Sigmoid colon (tissue), 4 donors: ENCODE measurements around a stretch of chr15.

- PRO-cap, result no peak
- RAMPAGE, long total RNA, 4 experiments, result no peak in any of the 4 experiments
Observed at GRCh38 chr15:52642565-52643332, 36.4 kb downstream of the ATOSA start.

DNA sequence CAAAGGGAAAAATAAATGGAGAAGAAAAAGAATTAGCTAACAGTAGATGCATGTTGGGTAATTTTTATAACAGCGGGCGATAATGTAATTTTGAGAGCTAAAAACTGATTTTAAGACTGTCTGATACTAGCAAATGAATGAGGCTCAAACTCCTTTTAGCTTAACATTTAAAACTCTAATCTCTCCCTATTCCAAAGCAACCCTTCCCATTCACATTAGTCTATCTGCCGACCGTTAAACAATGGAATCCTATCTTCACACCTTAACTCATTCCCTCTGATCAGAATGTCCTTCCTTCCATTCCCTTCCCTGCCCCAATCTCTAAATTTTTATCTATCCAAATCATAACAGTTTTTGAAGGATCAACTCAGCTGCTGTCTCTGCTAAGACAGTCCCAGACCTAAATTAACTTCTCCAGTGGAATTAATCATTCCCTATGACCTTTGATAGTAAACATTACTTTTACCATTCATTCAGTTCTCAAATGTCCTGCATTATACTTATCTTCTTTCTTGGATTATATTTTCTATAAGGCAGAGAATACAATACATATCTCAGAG, 16.2 kb downstream of the ATOSA start:
- PRO-cap, result no peak
- RAMPAGE, long total RNA, 4 experiments, result no peak in any of the 4 experiments

DNA sequence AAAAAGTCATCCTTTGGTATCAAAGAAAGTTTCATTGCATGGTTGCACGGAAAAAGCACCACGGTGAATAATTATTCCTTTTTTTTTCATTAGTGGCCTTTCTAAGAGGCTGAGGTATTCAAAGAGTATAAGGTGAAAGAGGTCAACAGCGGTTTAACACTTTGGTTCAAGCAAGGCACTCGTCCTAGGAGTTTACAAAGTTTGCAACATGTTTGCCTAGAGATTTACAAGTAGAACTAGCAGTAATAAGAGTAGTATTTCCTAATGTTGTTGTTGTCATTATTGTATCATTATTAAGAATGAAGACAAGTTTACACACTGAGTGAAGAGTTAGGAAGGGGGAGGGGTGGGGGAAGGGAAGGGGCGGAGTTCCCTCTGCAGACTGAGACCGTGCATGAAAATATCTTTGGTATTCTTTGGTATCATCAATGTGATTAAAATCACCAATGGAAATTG, 37.2 kb downstream of the ONECUT1 start:
- PRO-cap, result no peak
- RAMPAGE, long total RNA, 4 experiments, result no peak in any of the 4 experiments

DNA sequence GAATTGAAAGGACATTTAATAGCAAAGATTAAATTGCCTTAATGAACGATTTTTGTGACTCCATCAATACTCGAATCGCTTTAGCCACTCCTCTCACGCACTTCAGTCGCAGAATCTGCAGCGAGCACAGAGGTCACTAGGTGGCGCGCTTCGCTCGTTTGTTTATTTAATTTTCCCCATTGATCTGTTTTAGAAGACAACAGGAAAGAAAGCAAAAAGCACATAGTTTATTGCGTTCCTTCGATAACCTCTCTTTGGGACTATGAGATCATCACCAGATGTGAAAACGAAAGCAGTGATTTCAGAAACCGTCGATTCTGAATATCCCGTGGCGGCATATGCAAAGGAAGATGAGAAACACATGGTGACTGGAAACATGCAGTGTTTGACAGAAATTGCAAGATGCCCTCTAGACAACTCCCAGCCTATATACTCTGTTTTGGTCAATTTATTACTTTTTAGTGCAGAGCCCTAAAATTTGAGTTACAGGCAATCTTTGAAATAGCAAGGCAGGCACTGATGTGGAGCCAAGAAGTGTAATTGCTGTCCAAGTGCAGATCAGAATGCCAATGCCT, 9.5 kb downstream of the ONECUT1 start:
- PRO-cap, result no peak
- RAMPAGE, long total RNA, 4 experiments, result no peak in any of the 4 experiments

GRCh38 chr15:52783037-52783323, 7.2 kb downstream of the ONECUT1 start:
- PRO-cap, result no peak
- RAMPAGE, long total RNA, 4 experiments, result no peak in any of the 4 experiments

GRCh38 chr15:52803256-52804337, 13.5 kb upstream of the ONECUT1 start:
- PRO-cap, result no peak
- RAMPAGE, long total RNA, 4 experiments, result no peak in any of the 4 experiments

GRCh38 chr15:53830775-53831496, 71.5 kb upstream of the WDR72 start:
- PRO-cap, result no peak
- RAMPAGE, long total RNA, 4 experiments, result no peak in any of the 4 experiments

GRCh38 chr15:54015000-54015670, 36.9 kb downstream of the UNC13C start:
- PRO-cap, result no peak
- RAMPAGE, long total RNA, 4 experiments, result no peak in any of the 4 experiments

DNA sequence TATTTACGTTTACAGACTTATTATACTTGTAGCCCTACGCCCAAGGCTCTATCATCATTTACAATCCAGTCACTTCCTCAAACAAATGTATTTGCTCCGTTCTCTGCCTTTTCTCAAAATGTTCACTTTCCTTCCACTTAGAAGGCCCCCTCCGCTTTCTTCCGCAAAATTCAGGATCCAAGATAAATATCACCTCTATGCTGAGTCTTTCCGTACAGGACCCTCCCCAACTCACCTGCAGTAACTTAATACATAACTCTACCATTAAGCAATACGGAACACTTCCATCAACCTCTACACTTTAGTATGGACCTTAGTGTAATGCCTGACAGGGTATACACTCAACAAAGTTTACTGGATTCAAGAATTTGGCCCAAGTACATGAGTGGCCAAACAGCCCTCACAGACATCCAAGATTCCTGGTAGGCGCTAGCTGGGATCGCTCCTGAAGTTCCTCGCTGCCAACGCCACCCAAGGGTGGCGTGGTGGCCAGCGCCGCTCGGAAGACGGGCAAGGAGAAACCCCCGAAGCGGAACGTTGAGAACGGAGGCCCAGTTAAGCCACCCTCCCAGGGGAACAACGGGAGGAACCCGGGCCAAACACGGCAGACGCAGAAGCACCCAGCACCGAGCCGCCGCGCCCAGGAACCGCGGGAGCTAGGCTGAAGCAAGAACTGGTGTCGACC, 481 bp downstream of the RSL24D1 start:
- PRO-cap, result no peak
- RAMPAGE, long total RNA, 4 experiments, result no peak in any of the 4 experiments

- PRO-cap, result no peak
- RAMPAGE, long total RNA, 4 experiments, result no peak in any of the 4 experiments
Observed at GRCh38 chr15:55254928-55255414, 34.6 kb downstream of the RAB27A start.

DNA sequence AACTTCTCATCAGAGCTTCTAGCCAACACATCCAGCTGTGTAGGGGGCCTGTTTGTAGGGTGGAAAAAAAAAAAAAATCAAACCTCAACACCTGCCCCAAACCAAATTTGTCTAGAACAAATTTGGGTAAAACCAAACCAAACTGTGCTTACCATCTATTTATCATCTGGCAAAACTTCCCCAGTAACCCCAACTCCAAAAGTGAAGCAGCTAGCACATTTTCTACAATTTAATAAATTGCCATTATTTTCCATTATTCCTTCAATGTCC, 40.7 kb downstream of the CCPG1 start:
- PRO-cap, result no peak
- RAMPAGE, long total RNA, 4 experiments, result no peak in any of the 4 experiments

- PRO-cap, result no peak
- RAMPAGE, long total RNA, 4 experiments, result no peak in any of the 4 experiments
Observed at GRCh38 chr15:55514304-55514864, 6.3 kb upstream of the DNAAF4 start.

DNA sequence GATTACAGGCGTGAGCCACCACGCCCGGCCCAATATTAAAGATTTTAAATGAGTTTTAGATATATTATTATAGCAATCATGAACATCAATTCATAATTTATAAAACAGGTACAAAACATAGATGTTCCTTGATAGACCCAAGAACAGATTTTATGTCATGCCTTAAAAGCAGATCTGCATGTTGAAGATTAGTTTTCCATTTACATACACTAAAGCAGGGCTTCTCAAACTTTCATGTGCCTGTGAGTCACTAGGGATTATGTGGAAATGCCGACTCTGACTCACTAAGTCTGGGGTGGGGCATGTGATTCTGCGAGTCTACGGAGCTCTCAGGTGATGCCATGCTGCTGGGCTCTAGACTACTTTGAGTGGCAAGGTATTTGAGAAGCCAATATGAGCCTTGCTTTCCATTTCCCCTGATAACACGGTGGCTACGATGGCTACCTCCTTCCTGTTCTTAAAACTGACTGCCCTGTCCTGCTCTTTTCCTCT, 39.5 kb upstream of the PYGO1 start:
- PRO-cap, result no peak
- RAMPAGE, long total RNA, 4 experiments, result no peak in any of the 4 experiments

GRCh38 chr15:55741305-55742015, 1.5 kb downstream of the PRTG start:
- PRO-cap, result no peak
- RAMPAGE, long total RNA, 4 experiments, result no peak in any of the 4 experiments

GRCh38 chr15:55992868-55993476, 440 bp downstream of the NEDD4 start:
- PRO-cap, result unidirectional peak, plus-strand start at chr15:55993108; bidirectional peak, plus-strand start at chr15:55993725, minus-strand start at chr15:55993371
- RAMPAGE, long total RNA, 4 experiments, result no peak in any of the 4 experiments

DNA sequence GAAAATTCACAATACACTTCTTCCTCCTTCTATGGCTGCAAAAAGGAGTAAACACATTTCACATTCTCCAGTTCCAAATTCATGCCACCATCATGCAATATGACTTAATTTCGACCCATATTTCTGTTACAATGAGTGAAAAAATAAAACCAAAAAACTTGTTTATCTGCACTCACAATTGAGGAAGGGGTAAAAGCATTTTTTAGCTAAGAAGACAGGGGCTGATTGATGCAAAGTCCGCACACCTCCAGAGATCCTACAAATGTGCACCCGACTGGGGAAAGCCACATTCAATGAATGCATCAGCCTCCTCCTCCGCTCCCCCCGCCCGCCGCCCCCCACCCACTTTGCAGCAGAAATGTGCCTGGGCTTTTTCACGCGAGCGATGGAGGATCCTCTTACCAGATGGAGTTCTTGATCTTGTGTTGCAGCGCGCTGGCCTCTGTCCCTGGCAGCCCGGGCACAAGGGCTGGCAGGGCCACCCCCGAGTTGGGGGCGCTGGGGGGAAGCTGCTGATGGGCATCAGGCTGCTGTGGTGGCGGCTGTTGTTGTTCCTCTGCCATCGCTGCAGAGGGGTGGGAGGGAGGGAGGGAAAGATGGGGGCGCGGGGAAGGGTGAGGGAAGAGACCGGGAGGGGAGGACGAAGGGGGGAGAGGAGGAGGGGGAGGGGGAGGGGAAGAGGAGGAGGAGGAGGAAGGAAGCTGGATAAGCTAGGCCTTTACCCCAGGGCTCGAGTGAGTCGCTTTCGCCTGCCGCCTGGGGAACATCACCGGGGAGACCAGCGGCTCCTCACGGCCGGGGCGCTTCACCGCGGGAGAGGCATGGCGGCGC, 741 bp downstream of the RFX7 start:
- PRO-cap, result unidirectional peak, plus-strand start at position 737 of the sequence
- RAMPAGE, long total RNA, 4 experiments, result no peak in any of the 4 experiments

DNA sequence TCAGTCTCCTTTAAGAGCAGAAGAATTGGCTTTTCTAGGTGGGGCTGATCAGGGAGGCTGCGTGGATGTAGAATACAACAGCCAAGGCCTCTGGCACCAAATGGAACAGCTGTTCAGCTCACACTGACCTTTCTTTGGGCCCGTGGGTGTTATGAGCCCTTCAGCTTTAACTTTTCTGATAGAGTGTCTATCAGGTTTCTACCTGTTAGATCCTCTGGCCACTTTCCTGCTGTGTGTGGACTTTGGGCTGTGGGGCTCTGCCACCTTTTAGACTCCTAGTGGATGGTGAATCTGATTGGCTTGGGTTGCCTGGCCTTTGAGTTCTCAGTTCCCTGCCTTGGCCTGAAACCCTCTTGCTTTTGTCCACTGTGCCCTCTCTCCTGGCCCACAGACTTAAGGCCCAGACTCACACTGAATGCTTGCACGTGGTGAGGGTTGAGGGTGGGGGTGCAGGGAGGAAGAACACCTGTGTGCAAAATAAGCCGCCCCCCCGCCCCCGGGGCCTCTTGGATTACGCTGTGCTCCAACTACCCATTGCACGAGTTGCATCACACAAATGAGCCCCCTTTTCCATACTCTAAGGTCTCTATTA, 1.3 kb upstream of the RFX7 start:
- PRO-cap, result no peak
- RAMPAGE, long total RNA, 4 experiments, result no peak in any of the 4 experiments

DNA sequence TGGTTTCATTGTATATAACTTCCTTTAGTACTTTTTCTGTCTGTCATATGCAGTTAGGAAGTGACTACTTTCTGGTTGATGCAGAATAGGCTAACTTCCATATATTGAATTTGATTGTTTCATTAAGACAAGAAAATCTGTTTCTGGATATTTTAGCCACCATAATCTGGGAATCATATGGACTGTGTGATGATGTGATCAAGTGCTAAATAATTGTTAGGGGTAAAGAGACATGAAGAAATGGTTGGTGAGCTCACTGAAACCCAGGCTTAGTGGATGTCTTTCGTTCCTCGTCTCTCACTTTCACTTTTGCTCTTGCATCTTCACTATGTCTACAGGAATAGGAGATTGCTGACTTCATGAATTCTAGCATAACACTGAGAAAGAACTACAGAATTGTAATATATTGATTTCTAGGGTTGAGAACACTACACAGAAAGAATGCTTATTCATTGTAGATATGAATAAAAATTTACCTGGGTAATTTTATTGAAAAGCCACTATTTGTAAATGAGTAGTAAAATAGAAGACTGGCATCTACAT, 3.6 kb upstream of the MNS1 start:
- PRO-cap, result no peak
- RAMPAGE, long total RNA, 4 experiments, result no peak in any of the 4 experiments

GRCh38 chr15:56886583-56886865, 31.9 kb upstream of the TCF12 start:
- PRO-cap, result no peak
- RAMPAGE, long total RNA, 4 experiments, result no peak in any of the 4 experiments

DNA sequence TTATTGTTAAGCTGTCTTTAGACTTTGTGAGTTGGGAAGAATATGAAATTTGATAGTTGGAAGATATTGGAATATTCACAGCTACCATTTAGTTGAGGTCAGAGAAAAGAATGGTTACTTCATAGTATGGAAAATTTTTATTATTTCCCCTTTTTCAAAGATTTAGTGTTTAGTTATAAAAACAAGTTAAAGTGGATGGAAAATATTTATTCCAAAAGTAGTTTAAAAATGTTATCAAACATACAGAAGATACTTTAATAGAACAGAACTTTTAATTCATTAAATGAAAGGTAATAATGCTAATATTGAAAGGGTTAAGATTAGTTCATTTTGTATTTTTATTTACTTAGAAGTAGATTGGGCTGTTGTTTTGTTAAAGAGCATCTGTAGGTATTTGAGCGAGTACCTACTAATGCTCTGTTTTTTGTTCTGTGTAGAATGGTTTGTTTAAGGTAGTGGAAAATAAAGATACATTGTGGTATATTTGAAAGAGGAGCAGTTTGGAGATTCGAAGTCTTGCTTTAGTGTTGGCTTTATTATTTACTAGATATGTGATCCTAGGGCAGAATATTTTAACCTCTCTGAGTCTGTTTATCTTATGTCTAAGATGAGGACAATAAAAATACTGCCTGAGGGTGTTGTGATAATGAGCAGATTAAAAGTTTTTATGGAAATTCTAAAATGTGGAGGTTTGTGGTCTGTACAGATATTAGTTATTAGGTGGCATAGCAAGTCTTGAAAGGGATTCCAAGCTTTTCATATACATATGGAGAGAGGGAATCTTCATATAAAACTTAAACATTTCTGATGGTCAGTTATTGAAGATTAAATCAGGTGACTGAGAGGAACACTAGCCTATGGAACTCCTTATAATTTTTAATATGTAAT, 14.8 kb downstream of the TCF12 start:
- PRO-cap, result no peak
- RAMPAGE, long total RNA, 4 experiments, result no peak in any of the 4 experiments